A172 (cell line): ENCODE results near the gene NAALADL1.

GRCh38 chr11:64351029-64351681 is 7.8 kb upstream of the RPS6KA4 start:
- RAMPAGE, long total RNA = no peak

DNA sequence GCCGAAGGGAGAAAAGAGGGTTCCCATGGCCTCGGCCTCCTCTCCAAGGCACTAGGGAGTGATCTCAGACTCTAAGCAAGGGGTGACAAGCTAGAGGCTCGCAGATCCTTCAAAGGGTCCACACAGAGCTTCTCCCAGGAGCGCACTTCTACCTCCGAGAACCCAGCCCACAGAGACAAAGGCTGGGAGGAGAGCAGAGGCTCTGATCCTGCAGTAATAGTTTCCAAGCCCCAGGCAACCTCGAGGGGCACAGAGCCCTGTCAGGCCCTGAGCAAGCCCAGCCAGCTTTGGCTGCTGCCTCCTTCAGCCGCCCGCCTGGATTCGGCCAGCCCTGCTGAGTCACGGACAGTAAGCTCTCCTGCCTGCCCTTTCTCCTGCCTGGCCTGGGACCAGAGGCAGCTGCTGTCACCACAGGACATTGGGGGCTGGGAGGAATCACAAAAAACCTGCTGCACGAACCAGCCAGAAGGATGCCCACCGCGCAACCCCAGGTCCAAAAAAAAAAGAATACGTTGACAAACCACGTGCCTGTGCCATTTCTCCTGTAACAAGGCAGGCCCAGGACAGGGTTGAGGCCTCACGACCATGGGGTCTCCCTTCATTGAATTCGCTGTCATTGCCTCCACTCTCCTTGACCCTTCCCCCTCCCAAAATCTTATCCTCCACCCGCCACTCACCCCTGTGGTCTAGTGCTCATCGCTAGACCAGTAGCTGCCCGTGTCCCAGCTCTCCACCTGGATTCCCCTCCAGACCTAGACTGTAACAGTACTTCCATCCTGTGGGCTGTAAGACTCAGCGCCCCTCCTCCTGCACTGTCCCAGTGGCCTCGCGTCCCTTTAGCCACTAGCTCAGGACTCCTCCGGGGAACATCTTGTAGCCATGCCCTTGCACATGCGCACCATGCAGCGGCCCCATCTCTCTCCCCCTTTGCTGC is 7.6 kb upstream of the SLC22A12 start:
- RAMPAGE, long total RNA = no peak

DNA sequence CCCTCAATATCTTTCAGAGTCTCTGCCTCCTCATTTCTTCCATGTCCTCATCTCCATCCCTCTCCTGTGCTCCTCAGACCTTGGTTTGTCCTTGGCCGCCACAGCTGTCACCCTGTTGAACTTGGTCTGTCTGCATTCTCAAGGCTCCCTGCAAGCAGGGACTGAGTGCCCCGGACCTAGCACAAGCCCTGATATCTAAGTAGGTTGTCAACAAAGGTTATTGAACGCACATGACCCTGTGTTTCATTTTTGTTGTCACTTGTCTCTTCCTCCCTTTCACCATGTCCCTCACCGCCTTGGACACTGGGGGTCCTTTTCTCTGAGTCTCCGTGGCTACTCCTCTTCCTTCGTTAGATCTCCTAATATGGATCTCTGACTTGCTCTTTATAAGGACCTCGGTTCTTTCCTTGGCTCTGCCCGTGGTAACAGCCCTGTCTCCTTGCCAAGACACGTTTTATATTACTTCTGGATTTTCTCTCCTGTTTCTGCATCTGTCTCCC is 38.6 kb downstream of the SLC22A12 start:
- RAMPAGE, long total RNA = no peak

DNA sequence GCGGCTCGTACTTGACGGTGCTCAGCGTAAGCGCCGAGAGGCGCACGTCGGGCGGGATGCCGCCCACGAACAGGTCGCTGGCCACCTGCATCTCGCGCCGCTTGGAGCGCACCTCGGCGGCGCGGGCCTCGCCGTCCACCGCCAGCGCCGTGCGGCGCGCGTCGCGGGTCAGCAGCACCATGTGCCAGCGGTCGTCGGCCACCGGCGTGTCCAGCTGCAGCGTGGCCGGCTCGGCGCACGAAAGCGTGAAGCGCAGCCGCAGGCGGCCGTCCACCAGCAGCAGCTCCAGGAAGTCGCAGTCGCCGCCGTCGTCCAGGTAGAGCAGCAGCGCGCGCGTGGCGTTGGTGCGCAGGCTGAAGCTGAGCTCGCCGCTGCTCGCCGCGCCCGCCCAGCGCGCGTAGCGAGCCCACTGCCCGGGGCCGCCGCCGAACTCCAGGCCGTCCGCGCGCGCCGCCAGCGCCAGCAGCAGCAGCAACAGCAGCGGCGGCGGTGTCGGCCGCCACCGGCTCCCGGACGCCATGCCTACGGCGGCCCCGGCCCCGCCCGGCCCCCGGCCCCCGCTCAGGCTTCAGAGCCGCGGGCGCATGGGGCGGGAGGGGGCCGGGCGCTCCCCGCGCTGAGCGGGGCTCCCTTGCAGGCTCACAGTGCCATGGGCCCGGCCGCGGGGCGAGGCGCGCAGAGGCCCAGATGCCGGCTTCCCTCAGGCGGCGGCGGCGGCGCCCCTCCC is 9.7 kb downstream of the NRXN2 start:
- RAMPAGE, long total RNA = no peak

- RAMPAGE, long total RNA = no peak
These were observed 7.4 kb upstream of the CDC42BPG start for GRCh38 chr11:64851514-64852538.

GRCh38 chr11:64861511-64862421 is 16.7 kb downstream of the EHD1 start:
- RAMPAGE, long total RNA = no peak

DNA sequence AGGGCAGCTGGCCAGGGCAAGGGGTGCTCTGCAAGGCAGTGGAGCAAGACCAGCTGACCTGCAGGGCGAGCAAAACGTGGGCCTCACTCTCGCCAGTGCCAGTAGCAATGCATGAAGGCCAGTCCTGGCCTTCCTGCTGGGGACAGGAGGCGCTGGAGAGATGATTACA is 2.8 kb downstream of the EHD1 start:
- RAMPAGE, long total RNA = no peak

- RAMPAGE, long total RNA = no peak
These were observed 15.1 kb downstream of the ATG2A start for GRCh38 chr11:64901722-64902452.

- RAMPAGE, long total RNA = no peak
These were observed 6.7 kb downstream of the ATG2A start for GRCh38 chr11:64910102-64910855.

GRCh38 chr11:64914262-64914774 is 2.7 kb downstream of the ATG2A start:
- RAMPAGE, long total RNA = no peak

GRCh38 chr11:65043733-65044403 is 2.9 kb downstream of the SAC3D1 start:
- RAMPAGE, long total RNA = no peak

GRCh38 chr11:65048230-65048584 is 7.2 kb downstream of the SAC3D1 start:
- RAMPAGE, long total RNA = no peak

- RAMPAGE, long total RNA = no peak
These were observed at the start of gene NAALADL1 for GRCh38 chr11:65058382-65058773. Gene NAALADL1 (minus strand): TSS chr11:65058553.

DNA sequence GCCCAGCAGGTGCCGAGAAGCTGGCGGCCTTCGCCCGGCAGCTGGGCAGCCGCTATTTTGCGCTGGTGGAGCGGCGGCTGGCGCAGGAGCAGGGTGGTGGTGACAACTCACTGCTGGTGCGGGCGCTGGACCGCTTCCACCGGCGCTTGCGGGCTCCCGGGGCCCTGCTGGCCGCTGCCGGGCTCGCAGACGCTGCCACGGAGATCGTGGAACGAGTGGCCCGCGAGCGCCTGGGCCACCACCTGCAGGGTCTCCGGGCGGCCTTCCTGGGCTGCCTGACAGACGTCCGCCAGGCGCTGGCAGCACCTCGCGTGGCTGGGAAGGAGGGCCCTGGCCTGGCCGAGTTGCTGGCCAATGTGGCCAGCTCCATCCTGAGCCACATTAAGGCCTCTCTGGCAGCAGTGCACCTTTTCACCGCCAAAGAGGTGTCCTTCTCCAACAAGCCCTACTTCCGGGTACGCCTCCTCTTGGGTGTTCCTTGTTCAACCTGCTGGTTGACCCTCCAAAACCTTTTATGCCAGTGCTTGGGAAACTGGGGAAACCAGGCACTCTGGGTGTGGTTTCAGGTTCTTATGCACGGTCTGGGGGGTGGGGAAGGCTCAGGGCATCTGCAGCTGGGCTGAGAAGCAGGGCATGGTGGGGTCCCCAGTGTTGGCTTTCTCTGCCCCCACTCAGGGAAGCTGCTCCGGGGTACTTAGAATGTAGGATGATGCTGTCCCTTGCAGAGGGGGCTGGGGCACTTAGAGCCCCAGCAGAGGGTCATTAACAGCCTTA is 3.0 kb upstream of the TM7SF2 start:
- RAMPAGE, long total RNA = no peak

DNA sequence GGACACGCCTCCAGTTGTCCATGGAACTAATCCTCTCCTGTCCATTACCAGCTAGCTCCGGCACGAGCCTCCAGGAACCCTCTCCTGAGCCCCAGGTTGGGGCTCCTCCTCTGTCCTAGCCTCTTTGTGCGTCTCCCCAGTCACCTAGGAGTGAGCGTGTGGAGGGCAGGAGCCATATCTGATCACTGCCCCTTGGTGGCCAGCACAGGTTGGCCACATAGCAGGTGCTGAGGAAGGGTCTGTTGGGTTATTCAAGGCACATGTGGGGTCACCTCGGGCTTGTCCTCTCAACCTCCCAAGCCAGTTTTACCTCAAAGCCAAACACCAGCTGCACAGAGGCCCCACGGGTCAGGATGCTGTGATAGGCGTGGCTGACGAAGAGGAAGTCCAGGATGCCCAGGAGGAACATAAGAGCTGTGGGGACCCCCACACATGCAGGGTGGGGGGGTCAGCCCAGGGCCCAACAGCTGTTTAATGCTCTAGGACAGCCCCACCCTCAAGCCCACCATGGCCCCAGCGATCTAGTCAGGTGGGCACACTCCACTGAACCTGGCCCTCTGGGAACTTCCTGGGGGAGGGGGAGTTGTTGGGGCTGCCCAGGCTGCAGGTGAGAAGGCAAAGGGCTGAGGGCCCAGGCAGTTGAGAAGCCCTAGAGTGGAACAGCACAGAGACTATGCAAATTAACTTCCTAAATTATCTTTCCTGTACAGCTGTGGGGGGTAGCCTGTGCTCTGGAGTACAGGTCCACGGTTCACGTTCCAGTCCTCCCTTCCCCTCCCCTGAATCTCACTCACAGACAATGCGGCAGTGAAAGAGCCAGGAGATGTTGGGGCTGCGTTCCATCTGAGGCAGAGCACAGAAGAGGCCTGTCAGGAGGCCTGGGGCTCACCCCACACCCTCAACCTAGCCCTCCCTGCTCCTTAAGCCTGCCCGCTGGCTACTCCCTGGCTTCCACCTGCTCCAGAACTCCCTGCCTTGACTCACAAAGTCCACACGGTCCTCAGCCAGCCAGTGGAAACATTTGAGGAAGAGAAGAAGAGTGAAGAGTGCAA is 2.1 kb downstream of the SYVN1 start:
- RAMPAGE, long total RNA = no peak

GRCh38 chr11:65133165-65133683 is 1.1 kb downstream of the SYVN1 start:
- RAMPAGE, long total RNA = no peak

GRCh38 chr11:65136535-65137084 is 2.3 kb upstream of the SYVN1 start:
- RAMPAGE, long total RNA = no peak

DNA sequence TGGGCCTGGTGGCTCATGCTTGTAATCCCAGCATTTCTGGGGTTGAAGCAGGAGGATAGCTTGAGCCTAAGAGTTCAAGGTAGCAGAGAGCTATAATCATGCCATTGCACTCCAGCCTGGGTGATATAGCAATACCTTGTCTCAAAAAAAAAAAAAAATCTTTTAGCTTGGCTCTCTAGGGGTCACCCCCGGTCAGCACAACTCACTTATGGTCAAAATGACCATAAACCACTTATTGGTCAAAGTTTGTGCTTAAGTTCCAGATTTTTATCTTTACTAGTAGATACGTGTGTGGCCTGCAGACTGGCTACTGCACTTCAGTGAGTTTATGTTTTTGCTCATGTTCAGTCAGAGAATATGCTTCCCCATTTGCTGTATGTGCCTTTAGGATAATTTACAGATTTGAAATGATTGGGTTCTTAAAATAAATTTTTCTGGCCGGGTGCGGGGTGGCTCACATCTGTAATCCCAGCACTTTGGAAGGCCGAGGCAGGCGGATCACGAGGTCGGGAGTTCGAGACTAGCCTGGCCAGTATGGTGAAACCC is 6.3 kb upstream of the SPDYC start:
- RAMPAGE, long total RNA = no peak

DNA sequence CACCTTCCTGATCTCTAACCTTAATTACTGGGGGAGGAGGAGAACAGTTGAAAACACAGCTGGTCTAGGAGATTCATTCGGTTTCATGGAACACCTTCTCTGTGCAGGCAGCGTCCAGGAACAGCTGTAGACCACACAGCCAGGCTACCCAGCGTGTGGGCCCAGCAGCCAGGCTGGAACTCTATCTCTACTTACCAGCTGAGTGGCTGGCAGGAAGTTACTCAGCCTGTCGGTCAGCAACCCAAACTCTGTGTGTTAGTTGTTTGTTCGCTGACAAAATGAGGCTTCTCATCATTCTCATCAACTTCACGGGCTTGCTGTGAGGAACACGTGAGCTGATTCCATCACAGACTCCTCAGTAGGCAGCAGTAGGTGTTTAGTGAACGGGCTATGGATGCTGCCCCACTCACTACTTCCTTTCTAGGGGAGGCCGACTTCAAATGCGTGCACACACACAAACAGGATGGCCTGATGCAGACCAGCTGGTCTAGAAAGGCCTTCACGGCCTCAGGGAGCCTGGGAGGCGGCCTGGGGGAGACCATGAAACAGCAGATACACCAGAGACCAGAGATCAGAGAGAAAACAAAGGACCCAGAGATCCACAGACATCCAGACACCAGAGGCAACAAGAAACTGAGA is 849 bp upstream of the SPDYC start:
- RAMPAGE, long total RNA = no peak

DNA sequence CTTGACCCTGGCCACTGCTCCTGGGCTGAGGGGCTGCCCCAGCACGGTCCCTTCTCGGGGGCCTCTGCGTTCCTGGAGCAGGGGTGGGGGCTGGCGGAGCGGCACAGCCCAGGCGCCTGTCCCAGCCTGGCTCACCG is 184 bp downstream of the CAPN1 start:
- RAMPAGE, long total RNA = no peak